PC-3 (cell line): Measurements from ENCODE around the genes PRSS8, RUSF1 and TP53TG3.

GRCh38 chr16:30996856-30998010 lies 12.2 kb downstream of the HSD3B7 start:
- RAMPAGE, long total RNA: no peak

DNA sequence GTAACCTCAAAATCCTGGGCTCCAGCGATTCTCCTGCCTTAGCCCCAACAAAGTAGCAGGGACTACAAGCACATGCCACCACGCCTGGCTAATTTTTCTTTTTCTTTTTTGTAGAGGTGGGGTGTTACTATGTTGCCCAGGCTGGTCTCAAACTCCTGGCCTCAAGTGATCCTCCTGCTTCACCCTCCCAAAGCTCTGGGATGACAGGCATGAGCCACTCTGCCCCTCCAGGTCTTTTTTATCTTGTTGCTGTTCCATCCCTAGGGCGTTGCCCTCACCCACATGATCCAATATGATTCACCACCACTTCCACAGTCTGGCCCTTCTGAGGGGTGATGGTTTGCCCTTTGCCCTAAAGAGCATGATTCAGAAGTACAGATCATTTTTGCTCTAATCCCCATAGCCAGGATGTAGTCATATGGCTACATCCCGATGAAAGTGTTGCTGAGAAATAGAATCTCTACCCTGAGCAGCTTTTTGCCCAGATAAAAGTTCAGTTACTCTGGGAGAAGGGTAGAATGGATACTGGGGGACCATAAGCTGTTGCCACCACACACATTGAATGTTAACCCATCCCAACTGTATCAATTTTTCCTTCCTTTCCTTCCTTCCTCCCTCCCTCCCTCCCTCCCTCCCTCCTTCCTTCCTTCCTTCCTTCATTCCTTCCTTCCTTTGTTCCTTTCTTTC lies 18.8 kb downstream of the STX4 start:
- RAMPAGE, long total RNA: no peak

GRCh38 chr16:31071509-31072535 lies 2.2 kb downstream of the ZNF668 start:
- RAMPAGE, long total RNA: no peak

- RAMPAGE, long total RNA: start-site peak on the minus strand at chr16:31135706-31135733, 13 and 13 reads in 2 replicates
Observed at GRCh38 chr16:31135382-31136090, at the start of gene PRSS8. Gene PRSS8, minus strand, starts transcription at chr16:31135727.

GRCh38 chr16:31181042-31181886 lies 1.3 kb downstream of the FUS start:
- RAMPAGE, long total RNA: no peak

- RAMPAGE, long total RNA: no peak
Observed at GRCh38 chr16:31200326-31200798, 2.2 kb downstream of the PYCARD start.

DNA sequence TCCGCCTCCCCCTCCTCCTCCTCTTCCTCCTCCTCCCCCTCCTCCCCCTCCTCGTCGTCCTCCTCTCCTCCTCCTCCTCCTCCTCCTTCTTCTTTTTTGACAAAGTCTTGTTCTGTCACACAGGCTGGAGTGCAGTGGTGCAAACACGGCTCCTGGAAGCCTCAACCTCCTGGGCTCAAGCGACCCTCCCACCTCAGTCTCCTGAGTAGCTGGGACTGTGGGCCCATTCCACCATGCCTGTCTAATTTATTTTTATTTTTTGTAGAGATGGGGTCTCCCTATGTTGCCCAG lies 40.0 kb downstream of the ITGAM start:
- RAMPAGE, long total RNA: no peak

- RAMPAGE, long total RNA: no peak
Observed at GRCh38 chr16:31370107-31371264, 15.5 kb downstream of the ITGAX start.

DNA sequence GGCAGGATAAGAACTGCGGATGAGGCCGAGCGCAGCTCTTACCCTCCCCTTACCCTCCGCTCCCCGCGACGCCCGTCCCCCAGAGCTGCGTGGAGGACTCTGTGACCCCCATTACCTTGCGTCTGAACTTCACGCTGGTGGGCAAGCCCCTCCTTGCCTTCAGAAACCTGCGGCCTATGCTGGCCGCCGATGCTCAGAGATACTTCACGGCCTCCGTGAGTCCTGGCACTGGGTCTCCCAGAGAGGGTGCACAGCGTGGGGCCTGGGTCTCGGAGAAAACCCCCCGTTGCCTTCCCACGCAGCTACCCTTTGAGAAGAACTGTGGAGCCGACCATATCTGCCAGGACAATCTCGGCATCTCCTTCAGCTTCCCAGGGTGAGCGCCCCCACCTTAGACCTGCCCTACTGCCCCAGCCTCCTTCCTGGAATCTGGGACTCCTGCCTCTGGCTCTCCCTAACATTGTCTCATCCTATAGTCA lies 17.4 kb downstream of the ITGAX start:
- RAMPAGE, long total RNA: no peak

DNA sequence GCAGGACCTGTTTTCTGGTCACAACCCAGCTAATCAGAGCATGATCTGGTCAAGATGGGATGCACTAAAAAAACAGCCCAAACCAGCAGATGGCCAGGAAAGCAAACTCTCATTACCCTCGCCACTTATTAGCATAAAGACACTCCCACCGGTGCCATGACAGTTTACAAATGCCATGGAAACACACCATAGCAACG lies 6.6 kb upstream of the ITGAD start:
- RAMPAGE, long total RNA: no peak

GRCh38 chr16:31462045-31462454 lies 2.7 kb downstream of the ARMC5 start:
- RAMPAGE, long total RNA: no peak

DNA sequence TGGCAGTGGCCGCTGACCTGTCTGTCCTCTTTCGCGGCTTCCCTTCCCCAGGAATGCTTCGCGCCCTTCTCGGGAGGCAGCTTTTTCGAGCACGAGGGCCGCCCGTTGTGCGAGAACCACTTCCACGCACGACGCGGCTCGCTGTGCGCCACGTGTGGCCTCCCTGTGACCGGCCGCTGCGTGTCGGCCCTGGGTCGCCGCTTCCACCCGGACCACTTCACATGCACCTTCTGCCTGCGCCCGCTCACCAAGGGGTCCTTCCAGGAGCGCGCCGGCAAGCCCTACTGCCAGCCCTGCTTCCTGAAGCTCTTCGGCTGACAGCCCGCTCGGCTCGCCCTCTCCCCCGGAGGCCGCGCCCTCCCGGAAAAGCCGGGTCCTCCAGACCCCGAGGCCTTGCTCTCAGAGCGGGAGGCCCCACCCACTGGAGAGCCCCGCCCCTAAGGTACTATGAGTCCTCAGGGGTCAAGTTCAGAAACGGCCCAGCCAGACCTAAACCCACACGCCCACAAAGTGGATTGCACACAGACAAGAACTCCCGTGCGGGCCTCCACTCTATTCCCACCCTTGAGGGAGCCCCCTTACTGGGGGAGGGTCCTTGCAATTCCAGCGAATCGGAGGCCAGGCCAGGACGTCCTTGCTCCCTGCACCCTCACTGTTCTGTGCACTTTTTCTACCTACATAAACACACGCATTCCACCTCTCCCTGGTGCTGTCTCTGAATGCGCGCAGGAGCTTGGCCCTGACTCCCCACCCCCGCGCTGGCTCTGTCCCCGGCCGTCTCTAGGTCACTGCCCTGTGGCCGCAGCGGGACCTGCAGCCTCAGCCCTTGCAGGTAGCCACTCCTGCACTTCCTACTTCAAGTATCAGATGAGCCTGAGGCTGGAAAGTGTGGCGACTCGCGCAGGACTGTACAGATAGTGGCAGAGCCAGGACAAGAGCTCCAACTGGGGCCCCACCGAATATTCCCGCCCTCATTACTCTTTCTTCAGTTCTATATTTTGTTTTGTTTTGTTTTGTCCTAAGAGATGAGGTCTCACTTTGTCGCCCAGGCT lies 5.3 kb upstream of the SLC5A2 start:
- RAMPAGE, long total RNA: no peak

- RAMPAGE, long total RNA: no peak
Observed at GRCh38 chr16:31487432-31488567, 4.9 kb downstream of the SLC5A2 start.

DNA sequence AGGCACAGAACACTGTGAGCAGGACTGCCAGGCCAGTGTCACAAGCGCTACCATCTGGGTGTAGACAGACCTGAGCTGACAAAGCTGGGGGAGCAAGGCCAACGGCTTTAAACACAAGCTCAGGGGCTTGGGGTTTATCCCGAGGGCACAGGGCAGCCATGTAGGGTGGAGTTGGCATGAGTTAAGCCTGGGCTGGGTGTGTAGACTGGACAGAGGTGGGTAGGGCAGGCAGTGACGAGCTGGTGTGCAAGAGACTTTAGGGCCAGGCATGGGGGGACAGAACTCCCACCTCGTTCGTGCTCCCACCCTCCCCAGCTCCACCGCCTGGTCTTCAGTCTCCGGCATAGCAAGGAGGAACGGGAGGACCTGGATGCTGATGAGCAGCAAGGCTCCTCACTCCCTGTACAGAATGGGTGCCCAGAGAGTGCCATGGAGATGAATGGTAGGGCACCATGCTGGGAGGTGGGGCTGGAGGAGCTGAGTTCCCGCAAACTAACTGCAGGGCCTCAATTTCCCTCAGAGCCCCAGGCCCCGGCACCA lies 6.9 kb downstream of the SLC5A2 start:
- RAMPAGE, long total RNA: no peak

GRCh38 chr16:31498954-31499578 lies 9.1 kb downstream of the RUSF1 start:
- RAMPAGE, long total RNA: no peak

- RAMPAGE, long total RNA: no peak
Observed at GRCh38 chr16:31507665-31508720, at the start of gene RUSF1. Gene RUSF1, minus strand, starts transcription at chr16:31508391.

GRCh38 chr16:31704155-31704788 lies 8.8 kb upstream of the KRBOX5 start:
- RAMPAGE, long total RNA: no peak

DNA sequence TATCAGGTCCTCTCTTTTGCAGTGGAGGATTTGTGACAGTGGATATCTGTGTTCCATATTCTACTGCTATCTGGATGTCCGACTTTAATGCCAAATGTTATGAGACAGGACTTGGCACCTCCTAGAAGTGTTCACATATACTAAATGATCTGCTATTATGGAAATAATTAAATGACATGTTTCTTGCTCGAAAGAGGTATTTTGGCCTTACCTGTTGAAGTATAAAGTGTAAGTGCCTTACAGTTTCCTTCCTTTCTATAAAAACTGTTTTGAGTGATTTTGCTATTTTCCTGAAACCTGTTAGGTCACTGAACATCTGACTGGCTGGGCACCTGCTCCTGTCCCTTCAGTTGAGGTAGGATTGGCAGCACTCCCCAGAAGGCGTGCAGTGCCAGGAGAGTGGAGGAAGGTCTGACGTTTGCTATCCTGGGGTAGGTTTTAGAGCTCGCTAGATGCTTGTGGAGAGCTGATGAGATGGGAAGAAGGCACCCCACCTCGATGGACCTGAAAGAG lies 1.1 kb downstream of the KRBOX5 start:
- RAMPAGE, long total RNA: no peak

GRCh38 chr16:31895585-31895834 lies 21.9 kb downstream of the ZNF267 start:
- RAMPAGE, long total RNA: no peak

DNA sequence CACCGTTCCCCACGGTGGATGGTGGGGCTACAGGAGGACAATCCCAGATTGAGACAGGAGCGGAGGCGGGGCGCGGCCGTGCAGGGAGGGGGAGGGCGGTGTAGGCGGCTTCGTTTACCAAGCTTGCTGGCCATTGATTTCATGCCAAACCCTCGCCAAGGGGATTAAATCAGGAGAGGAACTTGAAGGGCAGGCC lies at the start of gene TP53TG3:
Gene TP53TG3, minus strand, starts transcription at position 38 of the 196 bp plus-strand sequence.
- RAMPAGE, long total RNA: no peak